Airway epithelial cell (primary cell): ENCODE results near the genes AP1G2, IPO4 and ADCY4.

- RAMPAGE, long total RNA, result no peak
These were observed 620 bp upstream of the NGDN start for GRCh38 chr14:23469005-23469160.

- RAMPAGE, long total RNA, result no peak
These were observed 3.5 kb downstream of the ZFHX2 start for GRCh38 chr14:23547897-23548698.

- RAMPAGE, long total RNA, result start-site peak on the minus strand at chr14:23567763-23567783, 236 and 69 reads in 2 replicates
These were observed at the start of gene AP1G2 for GRCh38 chr14:23567667-23568123. AP1G2 (minus strand) TSS chr14:23567791.

DNA sequence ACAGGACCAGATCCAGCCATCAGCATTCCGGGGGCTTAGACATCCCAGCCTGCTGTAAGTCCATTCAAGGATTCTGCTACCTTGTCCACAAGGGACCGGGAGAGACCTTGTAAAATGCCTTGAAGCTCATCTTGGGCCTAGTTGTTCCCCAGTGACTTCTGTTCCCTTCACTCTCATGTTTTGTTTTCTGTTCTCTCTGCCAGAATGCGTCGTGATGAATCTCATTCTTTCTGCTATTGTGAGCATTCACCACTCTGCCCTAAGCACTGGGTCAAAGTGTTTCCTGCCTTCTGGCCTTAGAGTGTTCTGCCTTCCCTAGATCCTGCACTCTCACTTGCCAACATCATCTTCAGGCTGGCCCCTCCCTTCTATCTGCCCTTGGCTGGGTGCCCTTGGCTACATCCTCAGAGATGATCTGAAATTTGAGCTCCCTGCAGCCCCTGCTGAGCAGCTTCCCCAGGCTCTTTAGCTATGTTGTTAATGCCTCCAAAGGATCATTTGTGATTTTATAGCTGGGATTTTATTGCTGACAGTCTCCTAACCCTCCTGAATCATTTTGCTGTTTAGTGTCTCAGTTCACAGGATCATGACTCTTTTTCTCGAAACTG, 4.3 kb downstream of the DHRS2 start:
- RAMPAGE, long total RNA, result no peak

GRCh38 chr14:23646023-23646369, 9.8 kb downstream of the DHRS2 start:
- RAMPAGE, long total RNA, result no peak

GRCh38 chr14:24098849-24099881, 5.1 kb downstream of the PCK2 start:
- RAMPAGE, long total RNA, result no peak

DNA sequence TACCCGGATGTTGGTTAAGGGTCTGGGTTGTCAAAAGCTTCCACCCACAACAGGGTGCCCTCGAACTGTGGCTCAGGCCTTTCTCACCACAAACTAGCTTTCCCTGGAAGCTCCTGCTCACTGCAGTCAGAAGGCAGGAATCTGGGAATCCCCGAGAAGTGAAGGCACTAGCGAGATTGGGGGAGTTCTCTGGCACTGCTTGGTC, 252 bp downstream of the PSME2 start:
- RAMPAGE, long total RNA, result no peak

DNA sequence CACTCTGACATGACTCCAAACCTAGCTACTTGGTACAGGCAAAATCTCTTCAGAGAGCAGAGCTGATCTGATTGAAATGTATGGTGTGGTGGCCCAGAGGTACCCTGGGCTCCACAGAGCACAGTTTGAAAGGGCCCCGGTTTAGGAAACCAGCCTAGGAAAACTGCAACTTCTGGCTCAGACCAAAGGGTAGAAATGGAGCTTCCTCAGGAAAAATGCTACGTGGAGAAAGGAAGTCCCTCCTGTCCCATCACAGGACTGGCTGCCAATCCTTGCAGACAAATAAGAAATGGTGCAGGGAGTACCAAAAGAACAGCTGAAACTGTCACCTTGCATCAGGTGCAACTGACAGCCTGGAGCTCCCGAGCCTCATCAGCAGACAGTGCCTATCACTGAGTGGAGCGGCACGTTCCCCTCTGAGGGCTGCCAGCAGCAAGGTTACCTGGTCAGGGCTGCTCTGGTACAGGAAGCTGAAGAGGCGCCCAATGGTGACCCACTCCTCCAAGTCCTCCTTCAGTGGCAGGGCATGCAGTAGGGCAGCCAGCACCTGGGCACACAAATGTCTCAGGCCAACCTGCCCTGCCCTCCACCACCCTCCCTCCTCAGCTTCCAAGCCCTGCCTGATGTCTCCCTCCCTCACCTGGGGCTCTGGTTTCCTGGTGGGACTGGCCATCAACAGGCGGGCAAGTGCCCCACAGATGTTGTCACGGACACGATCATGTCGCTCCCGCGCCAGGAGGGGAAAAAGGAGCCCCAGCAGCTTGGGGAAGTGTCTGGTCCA, 7.4 kb downstream of the IPO4 start:
- RAMPAGE, long total RNA, result no peak

- RAMPAGE, long total RNA, result no peak
These were observed at the start of gene IPO4 for GRCh38 chr14:24188478-24189292. IPO4 (minus strand) TSS chr14:24188816.

DNA sequence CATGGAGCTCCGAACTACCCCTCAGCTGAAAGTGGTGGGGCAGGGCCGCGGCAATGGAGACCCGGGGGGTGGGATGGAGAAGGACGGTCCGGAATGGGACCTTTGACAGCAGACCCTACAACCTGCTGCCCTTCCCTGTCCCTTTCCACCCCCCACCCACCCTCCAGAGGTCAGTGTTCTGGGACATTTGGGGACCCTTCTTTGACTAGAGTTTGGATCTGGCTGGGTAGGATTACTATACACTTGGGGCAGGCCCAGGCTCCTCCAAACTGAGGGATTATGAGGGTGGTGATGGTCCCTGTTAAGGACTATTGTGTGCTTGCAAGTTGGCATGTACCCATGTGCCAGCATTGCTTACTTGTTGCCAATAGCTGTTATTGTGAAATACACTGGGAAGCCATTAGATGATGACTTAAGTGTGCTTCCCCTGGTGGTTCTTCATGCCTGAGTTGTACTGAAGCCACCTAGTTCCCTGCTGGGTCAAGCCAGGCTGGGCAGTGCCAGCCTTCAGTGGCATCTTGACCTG, 397 bp downstream of the LTB4R start:
- RAMPAGE, long total RNA, result no peak

DNA sequence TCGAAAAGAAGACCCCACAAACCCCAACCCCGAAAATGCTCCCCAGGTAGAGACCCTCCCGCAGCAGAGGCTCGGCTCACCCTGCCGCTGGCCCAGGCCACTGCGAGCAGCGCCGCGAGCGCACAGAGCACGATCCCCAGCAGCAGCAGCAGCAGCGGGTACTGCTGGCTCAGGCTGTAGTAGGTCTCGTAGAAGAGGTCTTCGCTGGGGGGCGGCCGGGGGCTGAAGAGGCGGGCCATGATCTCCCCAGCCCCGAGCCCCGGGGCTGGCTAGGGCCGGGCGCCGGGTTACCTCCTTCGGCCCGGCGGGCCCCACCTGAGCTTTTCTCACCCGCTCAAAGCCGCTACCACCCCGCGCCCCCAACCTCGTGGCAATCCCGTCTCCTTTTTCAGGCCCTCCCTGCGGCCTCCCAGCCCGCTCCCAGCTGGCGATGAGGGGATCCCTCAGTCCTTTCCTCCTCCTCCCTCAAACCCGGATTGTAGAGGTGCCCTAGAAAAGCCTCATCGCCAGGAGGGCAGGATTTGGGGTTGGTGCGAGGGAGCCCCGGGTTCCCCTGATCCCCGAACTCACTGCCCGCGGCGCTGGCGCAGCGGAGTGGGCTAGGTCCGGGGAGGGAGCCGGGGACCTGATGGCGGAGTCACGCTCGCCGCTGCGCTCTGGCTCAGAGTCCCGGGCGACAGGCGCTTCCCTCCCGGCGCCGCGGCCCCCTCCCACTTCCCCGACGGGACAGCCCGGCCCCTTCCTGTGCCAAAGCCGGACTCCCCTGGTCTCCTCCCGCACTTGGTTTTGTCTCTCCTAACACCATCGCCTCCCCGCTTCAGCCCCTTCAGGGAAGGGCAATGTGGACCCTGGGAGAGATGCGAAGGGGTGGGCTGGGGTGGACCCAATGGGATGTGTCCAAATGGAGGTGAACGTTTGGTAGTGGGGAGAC, at the start of gene ADCY4:
TSS of gene ADCY4 (minus strand) at position 658 of the 931 bp plus-strand sequence.
- RAMPAGE, long total RNA, result no peak

- RAMPAGE, long total RNA, result no peak
These were observed 9.3 kb downstream of the NFATC4 start for GRCh38 chr14:24376967-24378098.

DNA sequence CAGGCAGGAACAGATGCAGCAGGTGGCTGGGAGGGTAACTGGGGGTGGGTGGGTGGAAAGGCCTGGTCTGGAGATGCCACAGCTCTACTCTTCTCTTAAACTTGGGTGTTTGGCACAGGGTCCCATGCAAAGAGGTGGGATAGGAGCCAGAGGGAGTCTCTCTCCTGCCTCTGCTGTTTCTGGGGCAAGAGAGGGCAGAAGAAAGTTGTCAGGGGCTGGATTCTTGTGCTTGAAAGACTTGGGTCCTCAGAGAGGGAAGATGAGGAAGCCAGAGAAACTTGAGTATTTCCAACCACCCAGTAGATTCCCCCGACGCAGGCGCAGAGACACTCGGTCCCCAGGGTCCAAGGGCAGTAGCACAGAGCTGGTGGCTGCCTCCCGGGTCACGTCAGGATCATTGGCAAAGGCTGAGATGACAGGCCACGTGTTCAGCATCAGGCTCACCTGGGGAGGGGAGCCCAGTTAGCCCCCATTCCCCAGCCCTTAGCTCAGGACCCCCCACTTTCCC, 1.9 kb downstream of the CBLN3 start:
- RAMPAGE, long total RNA, result no peak

- RAMPAGE, long total RNA, result no peak
These were observed 6.1 kb downstream of the KHNYN start for GRCh38 chr14:24435865-24436275.

GRCh38 chr14:24633222-24633661, 748 bp downstream of the GZMB start:
- RAMPAGE, long total RNA, result no peak

- RAMPAGE, long total RNA, result no peak
These were observed 393.0 kb downstream of the NOVA1 start for GRCh38 chr14:26204522-26205618.

- RAMPAGE, long total RNA, result no peak
These were observed 247.6 kb upstream of the NOVA1 start for GRCh38 chr14:26845271-26845983.

- RAMPAGE, long total RNA, result no peak
These were observed 931.1 kb upstream of the NOVA1 start for GRCh38 chr14:27528929-27529415.

DNA sequence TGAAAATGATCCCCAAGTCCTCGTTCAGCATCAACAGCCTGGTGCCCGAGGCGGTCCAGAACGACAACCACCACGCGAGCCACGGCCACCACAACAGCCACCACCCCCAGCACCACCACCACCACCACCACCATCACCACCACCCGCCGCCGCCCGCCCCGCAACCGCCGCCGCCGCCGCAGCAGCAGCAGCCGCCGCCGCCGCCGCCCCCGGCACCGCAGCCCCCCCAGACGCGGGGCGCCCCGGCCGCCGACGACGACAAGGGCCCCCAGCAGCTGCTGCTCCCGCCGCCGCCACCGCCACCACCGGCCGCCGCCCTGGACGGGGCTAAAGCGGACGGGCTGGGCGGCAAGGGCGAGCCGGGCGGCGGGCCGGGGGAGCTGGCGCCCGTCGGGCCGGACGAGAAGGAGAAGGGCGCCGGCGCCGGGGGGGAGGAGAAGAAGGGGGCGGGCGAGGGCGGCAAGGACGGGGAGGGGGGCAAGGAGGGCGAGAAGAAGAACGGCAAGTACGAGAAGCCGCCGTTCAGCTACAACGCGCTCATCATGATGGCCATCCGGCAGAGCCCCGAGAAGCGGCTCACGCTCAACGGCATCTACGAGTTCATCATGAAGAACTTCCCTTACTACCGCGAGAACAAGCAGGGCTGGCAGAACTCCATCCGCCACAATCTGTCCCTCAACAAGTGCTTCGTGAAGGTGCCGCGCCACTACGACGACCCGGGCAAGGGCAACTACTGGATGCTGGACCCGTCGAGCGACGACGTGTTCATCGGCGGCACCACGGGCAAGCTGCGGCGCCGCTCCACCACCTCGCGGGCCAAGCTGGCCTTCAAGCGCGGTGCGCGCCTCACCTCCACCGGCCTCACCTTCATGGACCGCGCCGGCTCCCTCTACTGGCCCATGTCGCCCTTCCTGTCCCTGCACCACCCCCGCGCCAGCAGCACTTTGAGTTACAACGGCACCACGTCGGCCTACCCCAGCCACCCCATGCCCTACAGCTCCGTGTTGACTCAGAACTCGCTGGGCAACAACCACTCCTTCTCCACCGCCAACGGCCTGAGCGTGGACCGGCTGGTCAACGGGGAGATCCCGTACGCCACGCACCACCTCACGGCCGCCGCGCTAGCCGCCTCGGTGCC, 1.1 kb downstream of the FOXG1 start:
- RAMPAGE, long total RNA, result no peak

DNA sequence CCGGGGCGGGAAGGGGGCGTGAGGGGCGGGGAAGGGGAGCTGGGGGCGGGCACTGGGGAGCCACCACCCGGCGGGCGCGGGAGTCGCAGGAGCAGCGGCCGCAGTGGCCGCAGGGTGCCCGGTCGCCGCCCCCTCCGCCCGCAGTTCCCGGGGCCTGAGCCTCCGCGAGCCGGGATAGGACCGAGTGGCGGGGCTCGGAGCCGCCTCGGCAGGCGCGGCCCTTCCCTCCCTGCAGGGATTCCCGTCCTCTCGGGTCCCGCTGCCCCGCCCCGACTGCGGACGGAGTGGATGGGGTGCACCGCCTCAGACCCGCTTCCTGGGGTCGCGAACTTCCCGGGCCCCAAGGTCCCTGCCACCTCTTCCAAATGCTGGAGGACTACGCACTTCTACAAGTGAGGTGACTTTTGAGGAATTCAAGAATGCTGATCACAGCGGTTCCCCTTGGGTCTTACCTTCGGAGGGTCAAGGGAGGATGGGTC, 271 bp upstream of the PRKD1 start:
- RAMPAGE, long total RNA, result no peak